Diencephalon (tissue), 2 donors: ENCODE results near the gene DPPA3.

DNA sequence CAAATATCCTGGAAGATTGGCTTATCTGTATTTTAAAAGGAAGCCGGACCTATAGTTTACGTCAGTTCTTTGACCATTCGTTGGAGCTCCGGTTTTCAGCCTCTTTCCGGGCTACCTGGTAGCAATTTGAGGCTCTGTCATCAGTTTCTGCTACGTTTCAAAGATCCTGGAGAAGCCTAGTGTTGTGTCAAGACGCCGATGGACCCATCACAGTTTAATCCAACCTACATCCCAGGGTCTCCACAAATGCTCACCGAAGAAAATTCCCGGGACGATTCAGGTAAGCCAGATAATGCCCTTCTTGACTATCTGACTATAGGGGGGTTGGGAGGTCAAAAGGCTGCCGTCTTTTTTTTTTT lies at the start of gene DPPA3:
Gene DPPA3 (plus strand): TSS at position 61 of the 359 bp plus-strand sequence.
- RAMPAGE, long total RNA: no peak

DNA sequence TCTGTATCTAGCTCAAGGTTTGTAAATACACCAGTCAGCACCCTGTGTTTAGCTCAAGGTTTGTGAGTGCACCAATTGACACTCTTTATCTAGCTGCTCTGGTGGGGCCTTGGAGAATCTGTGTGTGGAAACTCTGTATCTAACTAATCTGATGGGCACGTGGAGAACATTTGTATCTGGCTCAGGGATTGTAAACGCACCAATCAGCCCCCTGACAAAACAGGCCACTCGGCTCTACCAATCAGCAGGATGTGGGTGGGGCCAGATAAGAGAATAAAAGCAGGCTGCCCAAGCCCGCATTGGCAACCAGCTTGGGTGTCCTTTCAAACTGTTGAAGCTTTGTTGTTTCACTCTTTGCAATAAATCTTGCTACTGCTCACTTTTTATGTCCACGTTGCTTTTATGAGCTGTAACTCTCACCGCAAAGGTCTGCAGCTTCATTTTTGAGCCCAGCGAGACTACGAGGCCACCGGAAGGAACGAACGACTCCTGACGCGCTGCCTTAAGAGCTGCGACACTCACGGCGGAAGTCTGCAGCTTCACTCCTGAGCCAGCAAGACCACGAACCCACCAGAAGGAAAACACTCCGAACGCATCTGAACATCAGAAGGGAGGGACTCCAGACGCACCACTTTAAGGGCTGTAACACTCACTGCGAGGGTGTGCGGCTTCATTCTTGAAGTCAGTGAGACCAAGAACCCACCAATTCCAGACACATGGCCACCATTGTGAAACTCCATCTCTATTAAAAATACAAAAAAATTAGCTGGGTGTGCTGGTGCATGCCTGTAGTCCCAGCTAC lies 9.8 kb downstream of the SLC2A14 start:
- RAMPAGE, long total RNA: no peak

DNA sequence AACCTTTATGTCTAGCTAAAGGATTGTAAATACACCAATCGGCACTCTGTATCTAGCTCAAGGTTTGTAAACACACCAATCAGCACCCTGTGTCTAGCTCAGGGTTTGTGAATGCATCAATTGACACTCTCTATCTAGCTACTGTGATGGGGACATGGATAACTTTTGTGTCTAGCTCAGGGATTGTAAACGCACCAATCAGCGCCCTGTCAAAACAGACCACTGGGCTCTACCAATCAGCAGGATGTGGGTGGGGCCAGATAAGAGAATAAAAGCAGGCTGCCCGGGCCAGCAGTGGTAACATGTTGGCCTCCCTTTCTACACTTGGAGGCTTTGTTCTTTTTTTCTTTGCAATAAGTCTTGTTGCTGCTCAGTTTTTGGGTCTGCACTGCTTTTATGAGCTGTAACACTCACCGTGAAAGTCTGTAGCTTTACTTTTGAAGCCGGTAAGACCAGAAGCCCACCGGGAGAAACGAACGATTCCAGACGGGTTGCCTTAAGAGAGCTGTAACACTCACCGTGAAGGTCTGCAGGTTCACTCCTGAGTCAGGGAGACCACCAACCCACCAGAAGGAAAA lies 9.1 kb upstream of the SLC2A14 start:
- RAMPAGE, long total RNA: no peak

GRCh38 chr12:7934755-7935373 lies 1.1 kb downstream of the SLC2A3 start:
- RAMPAGE, long total RNA: no peak

DNA sequence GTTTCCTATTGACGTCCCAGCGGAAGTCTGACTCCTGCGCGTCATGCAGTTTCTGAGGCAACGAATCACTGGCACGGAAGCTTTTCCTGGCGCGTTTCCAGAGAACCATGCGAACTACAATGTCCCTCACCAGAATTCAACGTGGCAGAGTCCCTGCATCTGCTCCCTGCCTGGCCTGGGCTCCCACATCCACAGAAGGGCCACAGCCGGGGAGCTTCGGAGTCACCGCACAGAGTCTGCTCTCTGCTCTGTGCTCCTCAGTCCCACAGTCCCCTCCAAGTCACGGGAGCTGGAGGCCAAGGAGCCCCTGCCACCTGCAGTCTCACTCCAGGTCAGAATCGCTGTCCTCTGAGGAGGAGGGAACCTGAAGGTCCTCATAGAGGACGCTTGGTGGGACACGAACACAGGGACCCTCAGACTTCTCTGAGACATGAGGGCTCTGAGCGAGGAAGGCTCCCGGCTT lies 5.9 kb downstream of the FAM90A1 start:
- RAMPAGE, long total RNA: no peak

- RAMPAGE, long total RNA: no peak
Measured at GRCh38 chr12:8242689-8243087, 15.3 kb upstream of the FAM90A1 start.

DNA sequence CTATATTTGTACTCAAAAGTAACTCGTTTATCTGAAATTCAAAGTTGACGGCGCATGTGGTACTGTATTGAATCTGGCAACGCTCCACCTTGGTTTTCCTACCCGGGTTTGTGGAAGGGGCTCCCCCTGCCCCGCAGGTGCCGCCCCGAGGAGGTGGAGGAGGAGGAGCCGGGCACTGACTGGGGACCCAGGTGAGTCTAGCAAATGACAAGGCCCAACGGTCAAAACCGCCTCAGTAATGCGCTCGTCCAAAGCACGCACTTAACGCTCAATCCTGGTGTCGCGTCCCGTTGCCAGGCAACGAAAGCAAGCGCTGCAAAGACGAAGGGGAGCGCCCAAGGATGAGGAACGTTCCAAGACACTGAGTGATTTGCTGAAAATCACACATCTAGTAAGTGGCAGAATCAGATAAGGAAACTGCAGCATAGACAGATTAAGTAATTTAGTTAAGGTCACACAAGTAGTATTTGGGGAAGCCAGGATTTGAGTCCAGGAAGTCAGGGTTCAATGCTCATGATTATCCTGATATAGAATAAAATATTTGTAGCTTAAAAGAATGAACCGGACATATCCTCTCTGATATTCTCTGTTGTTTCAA lies 24.0 kb upstream of the CLEC4E start:
- RAMPAGE, long total RNA: no peak

GRCh38 chr12:8591215-8591420 lies 21.5 kb downstream of the AICDA start:
- RAMPAGE, long total RNA: no peak

GRCh38 chr12:8668174-8668831 lies 5.7 kb upstream of the MFAP5 start:
- RAMPAGE, long total RNA: no peak

DNA sequence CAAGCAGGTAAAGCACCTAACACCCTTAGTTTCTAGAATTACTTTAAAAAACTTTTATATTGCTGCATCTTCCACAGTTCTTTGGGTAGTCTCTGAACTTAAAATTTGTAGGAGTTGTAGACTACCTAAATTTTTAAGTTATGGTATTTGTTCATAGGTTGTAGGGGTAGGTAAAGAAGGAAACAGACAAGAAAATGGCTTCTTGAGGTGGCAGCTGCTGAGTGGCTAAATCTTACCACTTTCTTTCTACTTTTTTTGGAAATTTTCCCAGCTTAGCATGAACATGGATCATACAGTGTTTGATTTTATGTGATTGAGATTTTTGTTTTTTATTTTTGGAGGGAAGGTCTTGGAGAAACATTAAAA lies 42.3 kb upstream of the A2ML1 start:
- RAMPAGE, long total RNA: no peak

- RAMPAGE, long total RNA: no peak
Measured at GRCh38 chr12:9064130-9064771, 51.5 kb downstream of the A2M start.

- RAMPAGE, long total RNA: no peak
Measured at GRCh38 chr12:9064772-9065356, 50.9 kb downstream of the A2M start.

DNA sequence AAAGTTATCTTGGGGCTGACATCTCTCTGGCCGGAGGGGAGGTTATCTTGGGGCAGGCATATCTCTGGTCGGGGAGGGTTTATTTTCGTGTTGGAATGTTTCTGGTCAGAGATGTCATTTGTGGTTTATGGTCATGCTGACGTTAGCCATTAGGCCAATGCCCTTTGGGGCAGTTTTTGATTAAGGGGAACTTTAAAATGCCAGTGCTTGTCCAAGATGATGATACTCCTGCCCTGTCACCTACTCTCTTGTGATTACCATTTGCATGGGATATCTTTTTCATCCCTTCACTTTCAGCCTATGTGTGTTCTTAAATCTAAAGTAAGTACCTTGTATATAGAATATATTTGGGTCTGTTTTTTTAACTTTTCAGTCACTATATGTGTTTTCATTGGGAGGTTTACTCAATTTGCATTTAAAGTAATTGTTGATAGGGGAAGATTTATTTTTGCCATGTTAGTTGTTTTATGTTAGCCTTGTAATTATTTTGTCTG lies 29.1 kb upstream of the A2M start:
- RAMPAGE, long total RNA: no peak

DNA sequence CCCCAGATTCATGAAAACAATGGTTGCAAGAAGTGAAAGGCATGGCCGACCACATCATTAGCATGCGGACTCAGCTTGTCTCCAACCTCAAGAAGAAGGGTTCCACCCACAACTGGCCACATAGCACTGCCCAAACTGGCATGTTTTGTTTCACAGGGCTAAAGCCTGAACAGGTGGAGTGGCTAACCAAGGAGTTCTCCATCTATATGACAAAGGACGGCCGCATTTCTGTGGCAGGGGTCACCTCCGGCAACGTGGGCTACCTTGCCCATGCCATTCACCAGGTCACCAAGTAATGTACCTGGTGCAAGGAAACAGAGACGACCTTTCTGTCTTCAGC lies 26.8 kb upstream of the CLEC2D start:
- RAMPAGE, long total RNA: no peak

- RAMPAGE, long total RNA: no peak
Measured at GRCh38 chr12:9647264-9647786, 22.2 kb upstream of the CLEC2D start.

- RAMPAGE, long total RNA: no peak
Measured at GRCh38 chr12:9729954-9730350, 30.7 kb downstream of the CD69 start.

DNA sequence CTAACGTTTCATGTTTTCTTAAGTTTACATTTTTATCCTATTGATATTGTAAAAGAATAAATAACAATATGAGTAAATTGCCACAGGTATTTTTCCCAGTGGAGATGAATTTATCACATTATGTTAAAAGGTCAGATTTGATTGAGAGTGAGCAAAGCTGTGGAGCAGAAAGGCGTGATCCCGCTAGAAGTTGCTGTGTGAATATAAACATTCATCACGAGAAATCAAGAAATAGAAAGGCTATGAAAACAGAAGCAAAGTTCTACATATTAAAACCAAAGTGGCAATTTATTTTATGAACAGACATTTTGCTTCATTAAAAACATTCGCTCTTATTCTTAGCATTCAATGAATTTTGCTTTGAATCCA lies 28.2 kb downstream of the CD69 start:
- RAMPAGE, long total RNA: no peak

DNA sequence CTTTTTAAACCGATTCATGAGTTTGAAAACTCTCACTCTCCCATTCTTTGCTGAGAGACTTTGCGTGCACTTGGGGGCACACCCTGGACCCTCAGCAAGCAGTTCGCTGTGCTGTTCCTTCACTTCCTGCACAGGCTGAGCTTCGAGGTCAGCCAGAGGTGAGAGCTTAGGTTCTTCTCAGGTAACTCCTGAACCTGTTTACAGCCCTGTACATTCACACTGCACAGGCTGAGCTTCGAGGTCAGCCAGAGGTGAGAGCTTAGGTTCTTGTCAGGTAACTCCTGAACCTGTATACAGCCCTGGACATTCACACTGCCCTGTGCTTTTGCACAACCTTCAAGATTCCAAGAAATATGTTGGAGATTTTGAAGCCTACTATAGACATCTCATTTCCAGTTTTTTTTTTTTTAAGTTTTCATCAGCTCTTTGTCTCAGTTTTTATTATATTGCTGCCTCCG lies 18.0 kb downstream of the CD69 start:
- RAMPAGE, long total RNA: no peak

DNA sequence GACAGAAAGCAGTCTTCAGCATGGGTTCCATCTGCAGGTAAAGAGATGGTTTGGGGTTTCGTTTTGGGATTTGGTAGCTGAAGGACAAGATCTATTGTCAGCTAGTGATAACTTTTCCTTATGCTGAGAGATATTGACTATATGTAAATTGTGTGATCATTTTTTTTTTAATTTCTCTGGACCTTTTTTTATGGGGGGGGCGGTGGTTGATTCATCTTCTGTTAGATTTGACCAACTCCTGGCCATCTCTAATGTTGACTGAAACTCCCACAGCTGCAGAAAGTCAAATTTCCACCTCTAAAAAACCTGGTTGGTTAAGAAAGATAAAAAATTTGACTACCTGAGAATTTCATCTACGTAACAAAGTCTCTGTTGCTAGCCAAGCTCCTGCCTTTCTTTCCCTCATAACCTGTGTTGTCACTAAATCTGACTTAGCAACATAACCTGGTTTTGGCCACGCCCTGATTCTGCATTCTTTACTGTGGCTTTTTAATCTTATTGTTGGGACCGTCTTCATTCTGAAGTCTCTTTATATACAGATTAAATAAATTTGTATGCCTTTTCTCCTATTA lies 15.9 kb upstream of the CD69 start:
- RAMPAGE, long total RNA: no peak

GRCh38 chr12:9813959-9814814 lies 13.1 kb upstream of the KLRF1 start:
- RAMPAGE, long total RNA: no peak